Ovary (tissue), 7 donors: ENCODE measurements around the gene PRSS58.

DNA sequence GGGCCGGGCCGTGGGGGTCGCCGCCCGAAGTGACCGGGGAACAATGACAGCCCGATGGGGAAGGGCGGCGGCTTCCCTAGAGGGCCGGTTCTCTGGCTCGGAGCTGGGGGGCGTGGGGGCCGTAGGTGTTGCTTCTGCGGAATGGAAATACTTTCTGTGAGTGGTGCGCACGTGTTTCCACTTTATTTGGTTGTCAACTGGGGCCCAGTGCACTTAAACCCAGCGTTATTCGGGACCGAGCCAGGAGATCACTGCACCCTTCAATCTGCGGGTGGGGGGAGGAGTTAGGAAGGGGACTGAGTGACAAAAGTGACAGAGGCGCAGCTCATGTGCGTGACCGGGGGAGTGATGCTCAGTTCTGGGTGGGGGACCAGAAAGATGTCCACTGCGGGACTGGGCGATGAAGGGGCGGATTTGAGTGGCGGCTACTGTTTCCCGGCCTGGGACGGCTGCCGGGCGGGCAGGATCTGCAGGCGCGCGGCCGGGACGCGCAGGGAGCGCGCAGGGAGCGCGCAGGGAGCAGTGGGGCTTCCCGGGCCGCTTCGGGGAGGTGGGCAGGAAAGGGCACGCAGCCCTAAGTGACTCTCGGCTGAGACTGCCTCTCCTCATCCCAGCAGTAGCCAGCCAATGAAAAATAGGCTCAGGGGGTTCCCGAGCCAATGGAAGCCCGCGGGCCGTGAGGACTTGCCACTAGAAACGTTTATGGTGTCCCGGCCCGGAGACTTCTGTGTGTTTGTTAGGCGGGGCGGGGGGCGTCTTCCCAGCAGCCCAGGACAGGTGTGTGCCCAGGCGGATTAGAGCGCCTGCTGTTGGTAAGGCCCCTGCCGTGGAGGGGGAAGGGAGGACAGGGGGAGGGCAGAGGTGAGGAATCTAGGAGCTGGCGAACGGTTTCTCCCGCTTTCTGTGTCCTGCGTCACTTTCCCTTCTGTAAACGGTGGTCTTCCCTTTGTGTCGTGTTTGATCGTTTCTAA, 54.3 kb upstream of the KDM7A start:
- PRO-cap, 7 experiments: peak in 3 of 7 experiments; most common minus-strand start position 580 of the sequence (in 3)
- RAMPAGE, long total RNA, 2 experiments: no peak in any of the 2 experiments

GRCh38 chr7:140397569-140398328, 581 bp downstream of the SLC37A3 start:
- PRO-cap, 7 experiments: peak in 3 of 7 experiments; most common plus-strand start chr7:140397971 (in 2)
- RAMPAGE, long total RNA, 2 experiments: no peak in any of the 2 experiments

- PRO-cap, 7 experiments: no peak in any of the 7 experiments
- RAMPAGE, long total RNA, 2 experiments: no peak in any of the 2 experiments
These were observed 6.4 kb upstream of the DENND2A start for GRCh38 chr7:140646919-140647454.

- PRO-cap, 7 experiments: no peak in any of the 7 experiments
- RAMPAGE, long total RNA, 2 experiments: no peak in any of the 2 experiments
These were observed 71.8 kb downstream of the BRAF start for GRCh38 chr7:140852780-140853406.

DNA sequence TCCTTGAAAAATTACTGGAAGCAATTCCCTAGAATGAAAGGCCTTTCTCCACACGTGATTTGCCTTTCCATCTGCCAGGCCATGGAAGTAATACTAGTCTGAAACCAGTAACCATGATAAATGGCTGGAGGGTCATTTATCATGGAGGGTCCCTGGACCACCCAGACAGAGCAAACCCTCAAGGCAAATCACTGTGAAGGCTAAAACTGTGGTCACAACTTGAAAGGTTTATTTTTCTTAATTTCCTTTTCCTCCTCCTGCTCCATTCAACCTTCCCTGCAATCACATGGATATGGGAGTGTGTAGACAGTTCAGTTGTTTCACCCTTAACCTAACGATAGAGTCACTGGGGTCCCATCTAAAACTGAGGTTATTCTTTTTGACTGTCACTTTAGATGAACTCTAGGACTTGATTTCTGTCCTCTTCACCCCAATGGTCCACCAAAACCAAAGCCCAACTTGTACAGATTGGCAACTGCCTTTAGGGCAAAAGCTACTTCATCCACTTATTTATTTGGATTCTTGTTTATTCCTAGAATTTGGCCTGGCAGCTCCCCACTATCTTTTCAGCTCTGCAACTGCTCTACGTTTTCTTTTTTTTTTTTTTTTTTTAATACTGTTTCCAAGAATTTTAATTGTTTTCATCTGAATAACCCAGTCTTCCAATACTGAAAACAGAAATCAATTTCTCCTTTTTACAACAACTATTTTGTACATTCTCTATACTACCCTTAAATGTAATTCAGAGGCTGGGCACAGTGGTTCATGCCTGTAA, 16.1 kb downstream of the BRAF start:
- PRO-cap, 7 experiments: no peak in any of the 7 experiments
- RAMPAGE, long total RNA, 2 experiments: no peak in any of the 2 experiments

DNA sequence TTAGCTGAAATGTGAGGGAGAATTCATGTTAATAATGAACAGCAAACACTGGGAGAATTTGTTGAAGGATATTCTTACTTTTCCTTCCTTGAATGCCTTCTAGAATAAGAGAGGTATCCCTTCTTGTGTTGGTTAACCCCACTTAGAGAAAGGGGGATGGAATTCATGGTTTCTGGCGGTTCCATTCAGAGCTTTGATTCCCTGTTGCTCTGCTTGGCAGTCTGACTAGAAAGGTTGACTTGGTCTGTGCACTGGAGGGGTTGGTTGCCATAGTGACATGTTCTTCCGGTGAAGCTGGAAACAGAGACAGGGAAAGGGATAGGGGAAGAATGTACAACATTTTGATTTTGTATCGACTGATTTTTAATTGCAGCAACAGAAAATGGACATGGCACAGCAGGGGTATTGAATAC, 2.5 kb downstream of the TMEM178B start:
- PRO-cap, 7 experiments: no peak in any of the 7 experiments
- RAMPAGE, long total RNA, 2 experiments: no peak in any of the 2 experiments

GRCh38 chr7:141290893-141291394, 217.1 kb downstream of the TMEM178B start:
- PRO-cap, 7 experiments: no peak in any of the 7 experiments
- RAMPAGE, long total RNA, 2 experiments: no peak in any of the 2 experiments

DNA sequence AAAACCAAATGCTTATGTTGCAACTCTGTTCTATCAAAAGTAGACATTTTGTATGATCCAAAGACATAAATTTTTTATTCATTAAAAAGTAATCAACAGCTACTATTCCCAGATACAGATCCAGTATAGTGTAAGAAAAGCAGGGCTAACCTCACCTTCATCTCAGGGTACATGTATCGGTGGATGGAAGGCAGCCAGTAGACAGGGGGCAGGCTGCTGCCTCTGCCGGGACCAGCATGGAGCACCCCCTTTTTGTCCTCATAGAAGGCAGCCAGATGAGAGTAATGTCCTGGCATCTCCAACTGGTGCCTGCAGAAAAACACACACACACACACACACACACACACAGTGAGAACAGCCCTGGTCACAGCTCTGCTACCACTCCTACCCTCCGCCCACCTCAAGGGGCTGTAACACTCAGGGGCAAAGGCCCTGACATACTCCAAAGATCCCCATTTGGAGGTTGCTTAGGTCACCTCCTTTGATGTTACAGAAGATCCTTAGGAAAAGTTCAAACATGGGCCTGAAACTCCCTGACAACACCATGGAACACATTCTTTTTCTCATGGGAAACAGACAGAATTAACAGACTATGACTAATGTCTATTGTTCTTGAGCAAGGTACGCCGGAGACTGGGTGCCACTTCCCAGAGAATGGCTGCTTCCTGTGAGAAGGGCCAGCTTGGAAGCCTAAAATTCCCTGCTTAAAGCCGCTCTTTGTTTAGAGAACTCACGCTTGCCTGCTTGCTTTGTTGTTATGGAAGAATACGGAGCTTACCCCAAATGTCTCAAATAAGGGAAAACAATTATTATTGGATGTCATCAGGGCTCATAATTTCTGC, 27.8 kb downstream of the DENND11 start:
- PRO-cap, 7 experiments: no peak in any of the 7 experiments
- RAMPAGE, long total RNA, 2 experiments: no peak in any of the 2 experiments

- PRO-cap, 7 experiments: no peak in any of the 7 experiments
- RAMPAGE, long total RNA, 2 experiments: no peak in any of the 2 experiments
These were observed at the start of gene PRSS58 for GRCh38 chr7:142257790-142258445. TSS of gene PRSS58 (minus strand) at chr7:142258058.

DNA sequence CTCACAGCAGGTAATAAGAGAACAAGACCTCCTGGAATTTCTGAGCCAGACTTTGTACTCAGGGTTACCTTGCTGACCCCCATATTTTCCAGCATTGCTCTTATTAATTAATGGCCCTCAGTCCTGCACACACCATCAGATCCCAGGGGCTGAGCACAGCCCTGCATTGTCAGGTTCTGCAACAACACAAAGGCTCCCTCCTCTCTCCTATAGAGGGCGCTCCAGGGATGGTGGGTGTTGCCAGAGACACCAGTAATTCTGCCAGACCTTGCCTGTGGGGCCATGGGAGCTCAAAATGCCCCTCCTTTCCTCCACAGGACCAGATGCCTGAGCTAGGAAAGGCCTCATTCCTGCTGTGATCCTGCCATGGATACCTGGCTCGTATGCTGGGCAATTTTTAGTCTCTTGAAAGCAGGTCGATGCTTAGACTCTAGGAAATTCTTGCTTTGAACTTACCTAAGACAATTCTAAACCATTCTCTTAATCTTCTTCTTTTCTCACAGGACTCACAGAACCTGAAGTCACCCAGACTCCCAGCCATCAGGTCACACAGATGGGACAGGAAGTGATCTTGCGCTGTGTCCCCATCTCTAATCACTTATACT, 42.9 kb upstream of the PRSS58 start:
- PRO-cap, 7 experiments: no peak in any of the 7 experiments
- RAMPAGE, long total RNA, 2 experiments: no peak in any of the 2 experiments

GRCh38 chr7:142308302-142308865, 50.5 kb upstream of the PRSS58 start:
- PRO-cap, 7 experiments: no peak in any of the 7 experiments
- RAMPAGE, long total RNA, 2 experiments: no peak in any of the 2 experiments

- PRO-cap, 7 experiments: no peak in any of the 7 experiments
- RAMPAGE, long total RNA, 2 experiments: no peak in any of the 2 experiments
These were observed 133.8 kb upstream of the PRSS58 start for GRCh38 chr7:142391712-142392023.

- PRO-cap, 7 experiments: no peak in any of the 7 experiments
- RAMPAGE, long total RNA, 2 experiments: no peak in any of the 2 experiments
These were observed 225.0 kb upstream of the PRSS58 start for GRCh38 chr7:142482768-142483253.

DNA sequence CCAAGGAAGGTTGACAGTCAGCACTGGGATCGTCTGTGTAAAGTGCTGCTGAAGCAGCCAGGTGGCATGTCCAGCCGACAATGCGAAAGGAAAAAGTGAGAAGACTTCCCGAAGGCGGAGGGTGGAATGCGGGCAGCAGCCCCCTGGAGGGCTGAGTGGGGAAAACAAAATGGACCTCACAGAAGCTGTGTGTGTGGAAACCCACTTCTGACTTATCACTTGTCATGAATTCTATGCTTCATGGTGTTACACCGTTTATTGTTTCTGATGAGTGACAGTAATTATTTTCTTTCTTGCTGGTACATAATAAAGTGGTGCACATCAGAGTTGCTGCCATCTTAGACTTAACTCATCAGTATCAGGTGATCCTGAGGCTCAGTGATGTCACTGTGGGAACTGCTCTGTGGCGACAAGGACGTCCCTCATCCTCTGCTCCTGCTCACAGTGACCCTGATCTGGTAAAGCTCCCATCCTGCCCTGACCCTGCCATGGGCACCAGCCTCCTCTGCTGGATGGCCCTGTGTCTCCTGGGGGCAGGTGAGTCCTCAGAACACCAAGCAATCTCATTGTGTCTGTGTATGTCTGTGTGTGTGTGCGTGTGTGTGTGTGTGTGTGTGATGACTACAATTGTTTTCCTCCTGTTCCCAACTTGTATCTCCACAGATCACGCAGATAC, 220.3 kb upstream of the PRSS1 start:
- PRO-cap, 7 experiments: no peak in any of the 7 experiments
- RAMPAGE, long total RNA, 2 experiments: no peak in any of the 2 experiments

- PRO-cap, 7 experiments: no peak in any of the 7 experiments
- RAMPAGE, long total RNA, 2 experiments: no peak in any of the 2 experiments
These were observed 161.6 kb upstream of the PRSS1 start for GRCh38 chr7:142587597-142588061.

DNA sequence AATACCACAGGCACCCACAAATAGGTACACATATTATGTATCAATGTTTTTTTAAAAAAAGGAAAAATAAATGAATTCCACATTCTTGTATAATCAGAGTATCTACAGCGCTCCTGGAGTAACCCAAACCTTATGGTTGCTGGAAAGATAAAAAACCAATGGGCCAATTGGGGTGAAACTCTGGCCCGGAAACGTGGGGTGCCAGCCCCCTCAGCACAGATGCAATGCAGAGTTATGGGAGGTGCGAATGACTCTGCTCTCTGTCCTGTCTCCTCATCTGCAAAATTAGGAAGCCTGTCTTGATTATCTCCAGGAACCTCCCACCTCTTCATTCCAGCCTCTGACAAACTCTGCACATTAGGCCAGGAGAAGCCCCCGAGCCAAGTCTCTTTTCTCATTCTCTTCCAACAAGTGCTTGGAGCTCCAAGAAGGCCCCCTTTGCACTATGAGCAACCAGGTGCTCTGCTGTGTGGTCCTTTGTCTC, 130.6 kb upstream of the PRSS1 start:
- PRO-cap, 7 experiments: no peak in any of the 7 experiments
- RAMPAGE, long total RNA, 2 experiments: no peak in any of the 2 experiments

- PRO-cap, 7 experiments: no peak in any of the 7 experiments
- RAMPAGE, long total RNA, 2 experiments: no peak in any of the 2 experiments
These were observed 29.0 kb upstream of the PRSS1 start for GRCh38 chr7:142719961-142720890.

- PRO-cap, 7 experiments: no peak in any of the 7 experiments
- RAMPAGE, long total RNA, 2 experiments: no peak in any of the 2 experiments
These were observed 9.3 kb upstream of the PRSS1 start for GRCh38 chr7:142740000-142740305.

DNA sequence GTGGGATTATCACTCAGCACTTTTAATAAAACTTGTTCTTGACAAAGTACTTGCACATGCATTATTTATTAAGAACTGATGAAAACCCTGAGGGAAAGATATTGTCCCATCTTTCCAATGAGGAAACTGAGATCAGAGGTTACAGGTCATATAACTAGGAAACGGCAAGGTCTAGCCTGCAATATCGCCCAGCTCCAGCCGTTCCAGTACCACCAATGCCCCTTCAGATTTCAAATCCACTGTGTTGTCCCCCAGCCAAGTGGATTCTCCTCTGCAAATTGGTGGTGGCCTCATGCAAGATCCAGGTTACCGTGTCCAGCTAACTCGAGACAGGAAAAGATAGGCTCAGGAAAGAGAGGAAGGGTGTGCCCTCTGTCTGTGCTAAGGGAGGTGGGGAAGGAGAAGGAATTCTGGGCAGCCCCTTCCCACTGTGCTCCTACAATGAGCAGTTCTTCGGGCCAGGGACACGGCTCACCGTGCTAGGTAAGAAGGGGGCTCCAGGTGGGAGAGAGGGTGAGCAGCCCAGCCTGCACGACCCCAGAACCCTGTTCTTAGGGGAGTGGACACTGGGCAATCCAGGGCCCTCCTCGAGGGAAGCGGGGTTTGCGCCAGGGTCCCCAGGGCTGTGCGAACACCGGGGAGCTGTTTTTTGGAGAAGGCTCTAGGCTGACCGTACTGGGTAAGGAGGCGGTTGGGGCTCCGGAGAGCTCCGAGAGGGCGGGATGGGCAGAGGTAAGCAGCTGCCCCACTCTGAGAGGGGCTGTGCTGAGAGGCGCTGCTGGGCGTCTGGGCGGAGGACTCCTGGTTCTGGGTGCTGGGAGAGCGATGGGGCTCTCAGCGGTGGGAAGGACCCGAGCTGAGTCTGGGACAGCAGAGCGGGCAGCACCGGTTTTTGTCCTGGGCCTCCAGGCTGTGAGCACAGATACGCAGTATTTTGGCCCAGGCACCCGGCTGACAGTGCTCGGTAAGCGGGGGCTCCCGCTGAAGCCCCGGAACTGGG, 25.5 kb downstream of the PRSS2 start:
- PRO-cap, 7 experiments: peak in 4 of 7 experiments; most common plus-strand start position 691 of the sequence (in 1); most common minus-strand start position 867 of the sequence (in 1)
- RAMPAGE, long total RNA, 2 experiments: start-site peak on the plus strand in 2 of 2 experiments, centred at positions 709 to 930 of the sequence, 7 to 47 reads per replicate

GRCh38 chr7:142796932-142797896, 26.4 kb downstream of the PRSS2 start:
- PRO-cap, 7 experiments: peak in 5 of 7 experiments; most common plus-strand start chr7:142797040 (in 5); most common minus-strand start chr7:142797805 (in 2)
- RAMPAGE, long total RNA, 2 experiments: start-site peak on the plus strand in 1 of 2 experiments, at chr7:142796999-142797072 at its widest, 14 reads per replicate